MCF 10A (cell line): ENCODE measurements around a stretch of chr14.

DNA sequence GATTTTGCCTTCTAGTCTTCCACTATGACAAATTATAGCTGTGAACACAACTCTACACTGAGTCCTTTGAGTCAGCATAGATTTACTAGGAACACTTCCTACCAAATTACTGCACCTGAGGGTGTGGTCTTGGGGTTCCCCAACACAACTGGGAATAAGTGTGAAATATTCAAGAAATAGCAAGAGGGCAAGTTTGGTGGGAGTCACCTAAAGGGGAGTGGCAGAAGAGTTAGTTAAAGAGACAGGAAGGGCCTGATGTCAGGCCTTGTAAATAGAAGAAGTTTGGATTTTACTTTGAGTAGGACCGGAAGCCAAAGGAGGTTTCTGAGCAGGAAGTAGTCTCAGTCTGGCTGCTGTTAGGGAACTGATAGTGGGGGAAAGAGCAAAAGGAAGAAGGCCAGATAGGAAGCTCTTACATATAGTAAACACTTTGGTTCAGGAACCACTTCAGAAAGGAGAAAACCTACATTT lies 14.3 kb downstream of the SEL1L start:
- PRO-cap: no peak
- RRBS: no CpG with 5 or more reads among the region's 1 CpG

GRCh38 chr14:81601183-81601382 lies 67.4 kb upstream of the SEL1L start:
- PRO-cap: no peak
- RRBS: no CpG with 5 or more reads among the region's 2 CpGs

DNA sequence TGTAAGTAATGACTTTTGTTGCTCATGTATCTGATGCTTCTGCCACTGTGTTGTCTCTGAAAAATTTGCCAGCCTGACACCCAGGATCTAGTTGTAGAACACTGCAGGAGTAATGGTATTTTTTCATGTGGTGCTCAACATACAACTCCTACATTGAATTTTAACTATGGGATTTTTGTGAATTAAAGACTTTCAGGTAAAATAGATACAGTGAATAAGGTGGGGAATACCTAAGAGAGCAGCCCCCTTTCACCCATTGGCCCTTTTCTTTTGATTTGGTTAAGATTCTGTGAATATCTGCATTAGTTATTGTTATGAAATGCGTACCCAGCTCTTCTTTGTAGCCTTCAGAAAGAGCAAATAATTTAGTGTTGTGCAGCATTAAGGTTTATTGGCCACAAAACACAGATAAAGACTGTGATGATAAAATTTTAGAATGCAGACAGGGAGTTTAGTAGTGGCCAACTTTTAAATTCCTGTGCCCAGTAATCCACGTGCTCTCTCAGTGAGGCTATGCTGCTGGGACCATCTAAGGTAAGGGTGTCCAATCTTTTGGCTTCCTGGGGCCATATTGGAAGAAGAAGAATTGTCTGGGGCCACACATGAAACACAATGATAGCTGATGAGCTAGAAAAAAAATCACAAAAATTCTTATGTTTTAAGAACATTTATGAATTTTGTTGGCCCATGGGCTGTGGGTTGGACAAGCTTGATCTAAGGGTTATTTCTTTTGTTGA lies 23.1 kb downstream of the FLRT2 start:
- PRO-cap: no peak
- RRBS: no CpG with 5 or more reads among the region's 2 CpGs

DNA sequence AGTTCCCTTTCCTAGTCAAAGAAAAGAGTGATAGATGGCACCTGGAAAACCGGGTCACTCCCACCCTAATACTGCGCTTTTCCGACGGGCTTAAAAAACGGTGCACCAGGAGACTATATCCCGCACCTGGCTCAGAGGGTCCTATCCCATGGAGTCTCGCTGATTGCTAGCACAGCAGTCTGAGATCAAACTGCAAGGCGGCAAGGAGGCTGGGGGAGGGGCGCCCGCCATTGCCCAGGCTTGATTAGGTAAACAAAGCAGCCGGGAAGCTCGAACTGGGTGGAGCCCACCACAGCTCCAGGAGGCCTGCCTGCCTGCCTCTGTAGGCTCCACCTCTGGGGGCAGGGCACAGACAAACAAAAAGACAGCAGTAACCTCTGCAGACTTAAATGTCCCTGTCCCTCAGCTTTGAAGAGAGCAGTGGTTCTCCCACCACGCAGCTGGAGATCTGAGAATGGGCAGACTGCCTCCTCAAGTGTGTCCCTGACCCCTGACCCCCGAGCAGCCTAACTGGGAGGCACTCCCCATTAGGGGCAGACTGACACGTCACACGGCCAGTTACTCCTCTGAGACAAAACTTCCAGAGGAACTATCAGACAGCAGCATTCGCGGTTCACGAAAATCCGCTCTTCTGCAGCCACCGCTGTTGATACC lies 782.6 kb downstream of the FLRT2 start:
- PRO-cap: no peak
- RRBS: no CpG with 5 or more reads among the region's 21 CpGs

DNA sequence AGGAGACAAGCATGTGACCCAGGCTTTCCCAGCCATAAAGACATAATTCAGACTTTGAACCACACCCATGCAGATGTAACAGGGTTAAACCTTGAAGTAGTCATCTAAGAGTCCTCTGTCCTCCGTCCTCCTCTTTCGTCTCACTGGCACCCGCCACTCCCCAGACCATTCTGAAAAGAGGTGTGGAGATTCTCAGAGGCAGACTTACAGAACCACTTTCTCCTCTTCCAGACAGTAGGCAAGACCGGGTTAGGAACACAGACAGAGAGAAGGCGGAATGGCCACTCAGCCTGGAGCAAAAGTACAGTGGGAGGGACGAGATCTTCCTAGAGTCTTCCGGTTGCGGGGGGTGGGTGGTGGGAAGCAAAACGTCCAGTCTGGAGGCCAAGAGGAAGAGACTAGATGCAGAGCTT lies 120.6 kb downstream of the KCNK10 start:
- PRO-cap: no peak
- RRBS: 34% methylated on average over 4 of the region's 9 CpGs

- PRO-cap: no peak
- RRBS: no CpG with 5 or more reads among the region's 2 CpGs
Observed at GRCh38 chr14:88550666-88550922, 4.2 kb downstream of the PTPN21 start.

GRCh38 chr14:88551848-88552523 lies 2.8 kb downstream of the PTPN21 start:
- PRO-cap: no peak
- RRBS: no CpG with 5 or more reads among the region's 29 CpGs

DNA sequence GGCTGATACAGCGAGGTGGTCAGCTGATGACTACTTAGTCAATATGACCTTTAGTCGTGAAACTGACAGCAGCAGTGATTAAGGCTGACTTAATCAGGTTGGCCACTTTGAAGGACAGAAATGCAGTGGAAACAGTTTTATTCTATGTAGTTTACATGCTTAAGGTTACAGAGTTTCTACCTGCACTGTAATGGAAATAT lies 51.0 kb downstream of the ZC3H14 start:
- PRO-cap: no peak
- RRBS: no CpG with 5 or more reads among the region's 2 CpGs

DNA sequence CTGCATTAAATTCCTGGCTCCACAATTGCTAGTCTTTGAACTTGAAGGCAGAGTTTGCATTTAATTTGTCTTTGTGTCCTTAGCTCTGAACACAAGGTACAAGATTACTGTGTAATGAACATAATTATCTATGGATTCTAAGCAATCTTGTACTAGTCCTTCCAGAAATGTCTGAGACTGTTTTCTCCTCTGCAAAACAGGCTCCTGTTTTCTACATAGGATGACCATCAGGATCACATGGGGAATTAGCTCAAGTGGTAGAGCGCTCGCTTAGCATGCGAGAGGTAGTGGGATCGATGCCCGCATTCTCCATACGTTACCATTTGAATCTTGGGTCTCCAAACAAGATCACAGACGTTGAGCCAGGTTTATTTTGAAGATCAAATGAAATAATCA lies 154.4 kb downstream of the TTC8 start:
- PRO-cap: unidirectional peak, plus-strand start at position 236 of the sequence
- RRBS: no CpG with 5 or more reads among the region's 7 CpGs

GRCh38 chr14:89160883-89161241 lies 256.2 kb downstream of the FOXN3 start:
- PRO-cap: no peak

GRCh38 chr14:89219934-89220459 lies 197.0 kb downstream of the FOXN3 start:
- PRO-cap: no peak
- RRBS: no CpG with 5 or more reads among the region's 4 CpGs

GRCh38 chr14:89249227-89249851 lies 167.7 kb downstream of the FOXN3 start:
- PRO-cap: no peak
- RRBS: no CpG with 5 or more reads among the region's 10 CpGs

DNA sequence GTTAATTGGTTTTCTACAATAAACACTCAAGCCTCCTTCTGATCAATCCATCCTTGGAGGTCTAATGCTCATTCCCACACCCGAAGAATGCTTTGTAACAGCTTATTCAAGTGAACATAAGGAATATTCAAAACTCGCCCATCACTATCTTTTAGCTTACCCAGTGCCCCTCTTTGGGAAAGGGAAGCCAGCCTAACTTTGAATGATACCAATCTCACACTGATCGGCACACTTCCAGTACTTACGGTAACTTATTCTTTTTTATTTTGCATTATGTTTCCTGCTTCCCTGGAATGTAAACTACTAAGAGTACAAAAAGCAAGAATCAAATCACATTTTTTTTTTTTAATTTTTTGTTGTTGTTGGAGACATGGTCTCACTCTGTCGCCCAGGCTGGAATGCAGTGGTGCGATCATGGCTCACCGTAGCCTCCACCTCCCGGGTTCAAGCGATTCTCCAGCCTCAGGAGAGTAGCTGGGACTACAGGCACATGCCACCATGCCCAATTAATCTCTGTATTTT lies 14.1 kb downstream of the FOXN3 start:
- PRO-cap: no peak
- RRBS: no CpG with 5 or more reads among the region's 9 CpGs

GRCh38 chr14:89427974-89429311 lies 11.4 kb upstream of the FOXN3 start:
- PRO-cap: bidirectional peak, plus-strand start at chr14:89428363, minus-strand start at chr14:89428190; bidirectional peak, plus-strand start at chr14:89429080, minus-strand start at chr14:89428934
- RRBS: no CpG with 5 or more reads among the region's 26 CpGs

- PRO-cap: no peak
- RRBS: no CpG with 5 or more reads among the region's 7 CpGs
Observed at GRCh38 chr14:89429480-89429941, 12.5 kb upstream of the FOXN3 start.

- PRO-cap: no peak
- RRBS: no CpG with 5 or more reads among the region's 4 CpGs
Observed at GRCh38 chr14:89485064-89485684, 68.1 kb upstream of the FOXN3 start.

DNA sequence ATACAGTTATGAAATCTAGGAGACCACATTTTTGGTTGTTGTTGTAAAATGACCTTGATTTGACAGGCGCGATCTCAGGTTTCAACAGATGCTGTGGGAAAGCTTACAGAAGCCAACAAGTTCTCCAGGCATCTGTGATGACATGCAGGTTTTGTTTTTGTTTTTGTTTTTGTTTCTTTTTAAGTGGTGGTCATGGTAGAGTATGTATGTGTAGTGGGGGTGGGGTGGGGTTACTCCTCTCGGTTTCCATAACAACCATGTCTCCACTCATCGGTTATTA lies 199.8 kb upstream of the FOXN3 start:
- PRO-cap: no peak
- RRBS: no CpG with 5 or more reads among the region's 4 CpGs

- PRO-cap: no peak
- RRBS: no CpG with 5 or more reads among the region's 6 CpGs
Observed at GRCh38 chr14:89626431-89626835, 209.4 kb upstream of the FOXN3 start.

DNA sequence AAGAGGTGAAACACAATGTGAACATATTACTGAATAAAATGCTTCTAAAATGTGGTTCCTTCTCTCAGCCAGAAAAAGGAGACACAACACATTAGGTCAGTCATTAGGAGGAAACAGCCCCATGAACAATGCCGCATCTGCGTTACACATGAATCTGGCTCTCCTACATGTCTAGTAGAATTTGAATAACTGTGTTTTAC lies 51.7 kb downstream of the EFCAB11 start:
- PRO-cap: no peak
- RRBS: no CpG with 5 or more reads among the region's 2 CpGs

GRCh38 chr14:89911228-89912123 lies 43.1 kb downstream of the EFCAB11 start:
- PRO-cap: no peak
- RRBS: no CpG with 5 or more reads among the region's 11 CpGs